Measurements from ENCODE around the gene IMP3.

- PRO-cap = no peak
Observed at GRCh38 chr15:74512016-74512501, 29.0 kb upstream of the ARID3B start.

GRCh38 chr15:74615994-74616969 is 646 bp downstream of the CLK3 start:
- PRO-cap = bidirectional peak, plus-strand start at chr15:74616670, minus-strand start at chr15:74616536

DNA sequence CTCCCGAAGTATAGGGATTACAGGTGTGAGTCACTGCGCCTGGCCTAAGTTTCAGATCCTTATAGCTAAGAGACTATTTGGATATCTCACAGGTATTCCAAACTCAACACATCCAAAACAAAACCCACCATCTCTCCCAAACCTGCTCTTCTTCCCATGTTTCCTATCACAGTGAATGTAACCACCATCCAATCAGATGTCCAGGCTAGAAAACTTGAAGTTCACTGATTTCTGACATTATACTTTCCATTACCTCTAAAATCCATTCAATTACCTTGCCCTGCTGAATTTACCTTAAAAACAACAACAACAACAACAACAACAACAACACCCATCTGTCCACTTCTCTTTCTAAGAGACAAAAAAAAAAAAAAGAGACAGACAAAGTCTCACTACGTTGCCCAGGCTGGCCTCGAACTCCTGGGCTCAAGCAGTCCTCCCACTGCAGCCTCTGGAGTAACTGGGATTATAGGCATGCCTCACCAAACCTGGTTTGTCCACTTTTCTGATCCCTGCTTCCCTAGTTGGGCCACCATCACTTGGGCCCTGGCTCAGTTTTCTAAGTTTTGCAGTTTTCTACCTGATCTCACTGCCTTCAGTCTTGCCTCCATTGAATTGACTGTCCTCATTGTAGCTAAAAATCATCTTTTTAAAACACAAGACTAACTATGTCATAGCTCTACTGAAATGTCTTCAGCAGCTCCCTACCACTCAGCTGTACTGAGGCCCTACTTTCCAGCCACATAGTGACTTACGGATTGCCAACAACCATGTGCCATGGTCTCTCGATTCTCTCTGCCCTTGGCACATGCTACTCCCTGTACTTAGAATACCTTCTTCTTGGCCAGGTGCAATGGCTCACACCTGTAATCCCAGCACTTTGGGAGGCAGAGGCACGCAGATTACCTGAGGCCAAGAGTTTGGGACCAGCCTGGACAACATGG is 23.2 kb downstream of the CLK3 start:
- PRO-cap = no peak

DNA sequence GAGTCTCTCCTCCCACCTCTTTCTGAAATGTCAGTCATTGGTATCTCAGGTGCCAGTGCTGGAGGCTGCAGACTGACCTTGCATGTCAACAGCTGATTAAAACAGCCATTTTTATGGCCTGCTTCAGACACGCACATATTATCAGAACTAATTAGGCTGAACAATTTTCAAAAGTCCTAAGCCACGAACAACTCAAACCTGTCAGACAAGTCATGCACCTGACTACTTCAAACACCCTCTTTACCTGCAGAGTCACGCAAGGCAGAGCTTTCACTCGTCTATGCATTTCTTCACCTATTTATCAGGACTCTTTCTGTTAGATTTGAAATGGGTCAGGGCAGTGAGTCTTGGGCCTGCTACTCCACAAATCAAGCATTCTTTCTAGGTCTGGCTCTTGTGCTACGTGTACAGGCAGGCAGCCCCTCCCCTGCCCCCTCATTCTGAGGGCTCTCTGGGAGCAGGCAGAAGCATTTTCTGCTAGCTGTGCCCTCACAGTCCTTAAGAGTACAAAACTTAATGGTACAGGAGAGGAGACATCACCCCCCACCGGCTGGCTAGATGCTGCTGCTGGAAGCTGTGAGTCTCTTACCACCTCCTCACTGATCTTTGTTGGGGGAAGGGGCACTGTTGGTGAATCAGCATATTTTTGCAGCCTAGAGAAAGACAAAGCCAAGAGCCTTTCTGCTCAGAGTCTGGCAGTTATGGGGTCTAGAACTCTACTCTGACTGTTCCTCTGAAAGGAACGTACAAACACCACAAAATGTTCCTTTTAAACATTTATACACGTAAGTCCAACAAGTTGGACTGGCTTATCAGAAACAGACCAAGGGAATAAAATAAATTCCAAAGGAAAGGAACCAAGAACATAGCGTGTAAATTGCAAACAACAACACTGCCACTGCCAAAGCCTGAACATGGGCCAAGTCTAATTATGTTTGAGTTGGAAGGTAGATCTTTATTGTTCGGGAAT is 27.0 kb downstream of the CLK3 start:
- PRO-cap = no peak

GRCh38 chr15:74803556-74803815 is 9.1 kb upstream of the LMAN1L start:
- PRO-cap = no peak

DNA sequence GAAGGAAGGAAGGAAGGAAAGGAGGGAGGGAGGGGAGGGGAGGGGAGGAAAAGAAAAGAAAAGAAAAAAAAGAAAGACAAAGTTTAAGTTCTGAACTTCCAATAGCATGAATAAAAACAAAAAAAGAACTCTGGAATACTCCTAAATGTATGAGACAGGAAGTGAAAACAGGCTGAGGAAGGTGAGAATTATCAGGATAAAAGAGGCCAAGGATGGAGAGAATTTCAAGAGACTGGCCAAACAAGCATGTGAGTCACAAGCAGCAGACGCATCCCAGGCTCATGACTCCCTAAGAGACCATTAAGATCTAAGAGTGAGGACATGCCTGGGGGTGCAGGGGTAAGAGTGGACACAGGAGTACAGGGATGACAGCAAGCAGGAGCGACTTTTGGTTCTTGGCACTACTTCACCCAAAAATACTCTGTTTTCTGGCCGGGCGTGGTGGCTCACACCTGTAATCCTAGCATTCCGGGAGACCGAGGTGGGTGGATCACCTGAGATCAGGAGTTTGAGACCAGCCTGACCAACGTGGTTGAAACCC is 7.1 kb downstream of the SCAMP2 start:
- PRO-cap = no peak

- PRO-cap = no peak
Observed at GRCh38 chr15:75063715-75064367, 40.5 kb downstream of the PPCDC start.

DNA sequence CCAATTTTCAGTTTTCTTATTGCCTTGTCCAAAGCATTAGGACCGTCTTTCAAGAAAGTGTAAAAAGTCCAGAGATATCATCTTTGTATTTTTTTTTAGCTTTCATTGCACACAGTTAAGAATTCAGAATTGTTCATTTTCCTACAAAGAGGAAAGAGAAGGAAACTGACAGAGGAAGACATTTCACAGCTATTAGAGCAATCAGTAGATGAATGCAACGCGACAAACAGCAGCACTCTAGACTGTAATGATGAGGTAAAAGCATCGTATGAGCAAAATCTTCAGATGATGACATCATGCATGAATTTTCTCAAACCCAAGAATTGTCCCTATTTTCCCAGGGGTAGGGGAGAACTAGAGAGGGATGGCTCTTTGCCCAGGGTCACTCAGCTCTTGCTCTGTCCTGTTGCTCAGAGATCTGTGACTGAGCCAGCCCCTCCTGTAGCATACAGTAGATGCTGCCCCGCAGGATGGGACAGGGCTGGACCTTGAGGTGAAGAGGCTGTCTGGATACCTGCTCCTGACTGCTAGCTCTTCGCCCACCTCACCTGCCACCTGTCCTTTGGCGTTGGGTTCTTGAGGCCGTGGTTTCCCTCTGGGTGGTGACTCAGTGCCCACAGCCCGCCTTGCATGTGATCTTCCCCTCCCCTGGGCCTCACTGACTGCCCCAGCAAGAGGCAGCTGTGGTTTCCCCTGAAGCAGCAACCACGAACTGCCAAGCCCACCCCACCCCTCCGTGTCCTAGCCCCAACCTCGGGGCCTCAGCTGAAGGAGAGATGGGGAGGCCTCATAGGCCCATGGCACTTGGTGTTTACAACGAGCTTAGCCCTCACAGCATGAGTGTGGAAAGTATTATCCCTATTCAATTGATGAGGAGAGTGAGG is 84.9 kb downstream of the PPCDC start:
- PRO-cap = no peak

- PRO-cap = no peak
Observed at GRCh38 chr15:75198503-75199054, 3.1 kb upstream of the C15orf39 start.

GRCh38 chr15:75578118-75578334 is 1.1 kb downstream of the PTPN9 start:
- PRO-cap = no peak

GRCh38 chr15:75639432-75640330 is at the start of gene IMP3:
IMP3 (minus strand) TSS chr15:75640224.
- PRO-cap = bidirectional peak, plus-strand start at chr15:75639824, minus-strand start at chr15:75639634; bidirectional peak, plus-strand start at chr15:75639961, minus-strand start at chr15:75639960; bidirectional peak, plus-strand start at chr15:75640399, minus-strand start at chr15:75640202

DNA sequence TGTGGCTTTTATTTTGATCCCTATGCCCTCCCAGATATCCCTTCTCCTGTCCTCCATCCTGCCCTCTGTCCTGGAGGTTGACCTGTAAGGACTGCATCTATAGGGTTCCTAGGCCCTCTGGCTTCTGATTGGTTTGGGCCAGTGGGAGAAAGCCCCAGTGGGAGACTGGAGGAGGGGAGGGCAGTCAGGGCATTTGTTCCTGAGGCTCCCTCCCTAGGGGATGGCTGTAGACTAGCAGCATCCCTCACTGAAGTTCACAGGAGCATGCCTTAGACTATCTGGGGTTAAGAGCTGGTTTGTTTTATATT is 19.0 kb upstream of the UBE2Q2 start:
- PRO-cap = no peak

DNA sequence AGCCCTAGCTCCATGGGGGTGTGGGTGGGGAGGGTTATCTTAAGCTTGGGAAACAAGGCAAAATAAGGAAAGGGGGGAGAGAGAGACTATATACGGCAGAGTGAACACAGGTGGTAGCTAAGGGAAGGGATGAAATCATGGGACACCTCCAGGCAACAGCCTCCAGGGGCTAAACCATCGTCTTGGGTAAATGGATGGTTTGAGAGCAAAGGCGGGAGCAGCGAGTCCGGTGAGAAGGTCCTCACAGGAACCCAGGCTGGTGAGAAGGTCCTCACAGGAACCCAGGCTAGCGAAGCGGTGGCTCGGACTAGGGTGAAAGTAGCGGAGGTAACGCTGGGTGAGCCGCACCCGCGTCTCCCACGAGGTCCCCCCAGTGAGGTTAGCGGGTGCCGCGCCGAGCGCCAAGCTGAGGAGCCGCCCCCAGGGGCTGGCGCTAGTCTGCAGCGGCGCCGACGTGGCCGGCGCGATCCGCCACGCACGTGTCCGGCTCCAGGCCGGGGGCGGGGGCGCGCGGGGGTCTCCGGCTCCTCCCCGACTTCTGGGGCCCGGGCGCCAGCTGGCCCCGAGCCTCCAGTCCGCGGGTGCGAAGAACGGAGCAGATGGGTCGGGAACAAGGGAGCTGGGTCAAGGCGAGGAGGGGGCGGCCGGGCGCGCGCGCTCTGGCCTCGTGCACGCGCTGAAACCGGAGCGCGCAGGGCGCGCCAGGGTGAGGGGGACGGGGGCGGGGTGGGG is 441 bp upstream of the UBE2Q2 start:
- PRO-cap = bidirectional peak, plus-strand start at position 573 of the sequence, minus-strand start at position 375 of the sequence; bidirectional peak, plus-strand start at position 704 of the sequence, minus-strand start at position 678 of the sequence

GRCh38 chr15:75891793-75892161 is 11.9 kb upstream of the FBXO22 start:
- PRO-cap = no peak

GRCh38 chr15:76150883-76151421 is 91.2 kb downstream of the TMEM266 start:
- PRO-cap = no peak

- PRO-cap = unidirectional peak, plus-strand start at chr15:76196780
Observed at GRCh38 chr15:76196112-76196877, 115.0 kb downstream of the ETFA start.

DNA sequence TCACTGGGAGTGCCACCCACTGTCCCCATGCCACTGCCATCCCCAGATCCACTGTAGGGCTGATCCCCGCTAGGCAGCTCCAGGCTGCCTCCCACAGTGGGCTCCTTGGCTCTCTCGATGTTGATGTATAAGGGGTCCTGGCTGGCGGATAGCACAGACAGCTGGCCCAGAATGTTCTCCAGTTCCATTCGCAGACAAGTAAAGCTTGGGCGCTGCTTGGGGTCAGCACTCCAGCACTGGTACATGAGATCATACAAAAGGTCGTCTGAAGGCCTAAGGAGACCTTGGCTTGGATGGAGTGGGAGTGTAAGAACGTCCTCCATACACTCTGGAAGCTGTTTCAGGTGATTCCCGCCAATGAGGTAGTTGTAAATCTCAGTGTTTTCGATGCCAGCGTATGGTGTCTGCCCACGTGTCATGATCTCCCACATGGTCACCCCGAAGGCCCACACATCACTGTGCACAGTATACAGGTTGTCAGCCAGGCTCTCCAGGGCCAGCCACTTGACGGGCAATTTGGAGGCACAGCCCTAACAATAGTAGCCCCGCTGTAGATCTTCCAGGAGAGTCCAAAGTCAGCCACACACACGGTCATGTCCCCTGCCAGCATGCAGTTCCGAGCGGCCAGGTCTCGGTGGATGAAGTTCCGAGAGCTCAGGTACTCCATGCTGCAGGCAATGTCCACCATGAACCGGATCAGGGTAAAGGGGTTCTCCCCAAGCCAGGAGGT is 52.0 kb downstream of the ETFA start:
- PRO-cap = no peak

- PRO-cap = no peak
Observed at GRCh38 chr15:76339681-76340202, 3.2 kb downstream of the ISL2 start.

DNA sequence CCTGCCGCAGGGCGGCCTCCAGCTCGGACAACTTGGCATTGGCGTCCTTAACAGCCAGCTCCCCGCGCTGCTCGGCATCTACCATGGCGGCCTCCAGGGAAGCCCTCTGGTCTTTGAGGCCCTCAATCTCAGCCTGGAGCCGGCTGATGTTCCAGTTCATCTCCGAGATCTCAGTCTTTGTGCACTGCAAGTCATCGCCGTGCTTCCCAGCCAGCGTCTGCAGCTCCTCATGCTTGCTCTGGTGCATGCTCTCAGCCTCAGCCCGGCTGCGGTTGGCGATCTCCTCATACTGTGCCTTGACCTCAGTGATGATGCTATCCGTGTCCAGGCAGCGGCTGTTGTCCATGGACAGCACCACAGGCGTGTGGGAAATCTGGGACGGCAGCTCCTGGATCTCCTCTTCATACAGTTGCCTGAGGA is 15.6 kb upstream of the PSTPIP1 start:
- PRO-cap = no peak

GRCh38 chr15:76998678-76999169 is 3.8 kb downstream of the PSTPIP1 start:
- PRO-cap = no peak

Measured in left colon (tissue), 1 donor.